Left colon (tissue), 1 donor: ENCODE data around the genes FAXDC2 and ITK.

DNA sequence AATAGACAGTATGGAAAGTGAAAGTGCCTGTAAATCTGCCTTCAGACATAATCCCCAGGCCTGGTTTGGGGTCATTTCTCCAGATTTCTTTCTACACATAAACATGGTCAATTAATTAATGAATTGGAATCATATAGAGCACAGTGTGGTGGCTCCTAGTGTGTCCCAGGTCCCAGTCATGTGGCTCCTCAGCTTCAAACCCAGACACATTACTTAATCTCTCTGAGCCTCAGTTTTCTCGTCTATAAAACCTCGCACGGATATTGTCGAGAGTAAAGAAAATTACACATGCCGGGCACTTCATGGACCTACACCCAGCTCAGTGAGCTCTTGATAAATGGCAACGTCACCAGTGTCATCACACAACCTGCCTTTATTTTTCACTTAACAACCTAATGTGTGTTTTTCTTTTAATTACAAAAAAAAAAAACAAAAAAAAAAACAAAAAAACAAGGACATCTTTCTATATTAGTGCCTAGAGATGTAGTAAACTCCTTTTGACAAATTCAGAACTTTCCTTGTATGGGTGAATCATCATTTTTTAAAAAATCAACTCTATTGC, 100.7 kb upstream of the LARP1 start:
- PRO-cap: no peak

DNA sequence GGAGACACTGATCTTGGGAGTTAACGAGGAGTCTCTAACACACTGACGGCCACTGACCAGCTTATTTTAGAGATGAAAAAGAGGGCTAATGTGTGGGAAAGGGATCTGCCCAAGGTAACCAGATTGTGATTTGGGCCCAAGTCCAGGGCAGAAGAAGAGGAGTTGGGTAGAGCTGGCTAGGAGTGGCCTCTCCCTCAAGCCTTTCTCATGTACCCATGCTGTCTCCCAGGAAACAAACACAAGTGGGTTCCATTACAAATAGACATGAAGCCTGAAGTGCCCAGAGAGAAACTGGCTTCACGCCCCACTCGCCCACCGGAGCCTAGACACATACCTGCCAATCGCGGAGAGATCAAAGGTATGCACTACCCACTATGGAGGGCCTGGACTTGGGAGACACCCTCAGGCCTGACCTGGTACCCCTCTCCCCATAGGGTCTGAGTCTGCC, 38.2 kb downstream of the LARP1 start:
- PRO-cap: no peak

GRCh38 chr5:154793814-154794396, 38.7 kb downstream of the LARP1 start:
- PRO-cap: no peak

DNA sequence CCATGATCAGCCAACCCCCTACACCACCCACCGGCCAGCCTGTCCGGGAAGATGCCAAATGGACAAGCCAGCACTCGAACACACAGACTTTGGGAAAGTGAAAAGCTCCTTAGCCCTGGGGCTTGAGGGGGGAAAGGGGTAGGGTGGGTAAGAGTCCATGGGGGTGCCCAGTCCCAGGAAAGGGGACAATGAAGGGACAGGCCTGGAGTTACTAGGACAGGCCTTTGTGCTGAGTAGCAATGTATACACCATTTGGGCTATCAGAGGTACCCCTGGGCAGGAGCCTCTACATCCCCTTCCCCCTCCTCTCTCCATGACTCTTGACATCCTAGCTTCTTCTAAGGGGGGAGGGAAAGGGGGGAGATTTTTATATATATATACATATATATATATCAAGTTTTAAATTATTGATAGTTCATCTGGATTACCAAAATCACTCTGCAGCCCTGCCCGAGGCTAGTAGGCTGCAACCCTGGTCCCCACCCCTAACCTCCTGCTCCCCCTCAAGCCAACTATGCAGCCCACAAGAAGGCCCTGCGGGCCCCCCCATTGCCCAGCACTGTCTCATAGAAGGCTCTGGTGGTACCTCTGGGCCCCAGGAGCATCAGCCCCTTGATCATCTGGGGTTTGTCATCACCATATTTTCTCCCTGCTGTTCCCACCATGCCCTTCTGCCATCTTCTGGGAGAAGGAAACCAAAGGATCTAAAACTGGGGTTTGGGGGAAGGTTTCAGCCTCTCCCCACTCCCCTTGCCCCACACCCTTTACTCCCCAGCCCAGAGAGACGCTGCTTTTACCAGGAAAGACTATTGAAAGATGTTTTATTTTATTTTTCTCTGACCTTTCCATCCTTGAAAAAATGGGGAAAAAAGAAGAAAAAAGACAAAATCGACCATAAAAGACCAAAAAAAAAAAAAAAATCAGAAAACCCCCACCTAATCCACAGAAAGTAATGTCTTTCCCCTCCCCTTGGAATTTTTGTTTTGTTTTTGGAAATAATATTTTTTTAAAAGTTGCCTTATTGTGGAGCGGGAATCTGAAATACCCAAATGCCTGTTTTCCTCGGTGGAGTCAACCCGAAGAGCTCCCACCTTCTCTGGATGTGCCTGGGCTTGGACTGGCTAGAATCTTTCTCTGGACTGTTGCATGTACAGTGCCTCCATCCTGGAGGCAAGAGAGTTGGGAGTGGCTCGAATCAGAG, 36.0 kb downstream of the FAXDC2 start:
- PRO-cap: no peak

DNA sequence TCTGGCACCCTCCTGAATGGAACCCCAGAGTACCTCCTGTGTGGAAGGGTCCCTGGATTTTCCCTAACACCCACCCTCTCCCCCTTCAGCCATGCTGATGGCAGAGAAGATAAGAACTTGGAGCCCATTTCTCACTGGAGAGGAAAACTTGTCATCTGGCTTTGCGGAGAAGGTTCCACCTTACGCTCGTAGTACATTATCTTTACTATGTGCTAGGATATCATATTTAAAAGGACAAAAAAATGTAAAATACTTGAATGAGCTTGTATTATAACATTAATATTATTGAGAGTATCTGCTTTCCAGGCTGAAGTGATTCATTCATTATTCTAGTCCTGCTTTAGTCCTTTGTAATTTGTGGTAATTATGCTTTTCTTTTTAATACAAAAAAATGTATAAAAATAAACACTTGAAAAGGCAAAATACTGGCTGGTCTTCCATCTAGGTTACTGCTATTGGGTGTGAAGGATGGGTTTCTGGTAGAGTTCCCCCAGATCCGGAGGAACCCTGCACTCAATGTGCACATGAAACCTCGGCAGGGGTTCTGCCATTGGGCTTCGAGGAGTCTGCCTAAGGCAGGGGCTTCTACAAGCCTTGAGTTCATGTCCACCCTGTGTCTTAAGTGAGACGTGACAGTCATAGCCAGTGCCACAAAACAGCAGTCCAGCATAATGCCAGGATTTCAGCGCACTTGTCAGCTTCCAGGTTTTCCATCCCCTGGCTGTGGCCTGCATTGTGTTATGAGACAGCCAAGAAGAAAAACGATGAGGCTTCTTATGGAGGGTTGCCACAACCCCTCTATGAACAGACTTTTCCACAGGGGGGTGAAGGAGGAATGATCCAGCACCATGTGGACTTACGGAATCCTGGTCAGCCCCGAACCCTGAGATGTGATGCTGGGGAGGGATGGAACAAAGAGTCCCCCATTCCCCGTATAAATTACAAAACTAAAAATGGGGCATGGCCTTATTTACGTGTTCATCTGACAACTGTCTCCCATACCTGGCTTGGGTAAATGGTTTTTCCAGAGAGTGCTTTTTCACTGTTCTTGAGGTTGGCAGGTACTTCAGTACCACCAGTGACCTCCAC, 32.9 kb downstream of the FAXDC2 start:
- PRO-cap: no peak

DNA sequence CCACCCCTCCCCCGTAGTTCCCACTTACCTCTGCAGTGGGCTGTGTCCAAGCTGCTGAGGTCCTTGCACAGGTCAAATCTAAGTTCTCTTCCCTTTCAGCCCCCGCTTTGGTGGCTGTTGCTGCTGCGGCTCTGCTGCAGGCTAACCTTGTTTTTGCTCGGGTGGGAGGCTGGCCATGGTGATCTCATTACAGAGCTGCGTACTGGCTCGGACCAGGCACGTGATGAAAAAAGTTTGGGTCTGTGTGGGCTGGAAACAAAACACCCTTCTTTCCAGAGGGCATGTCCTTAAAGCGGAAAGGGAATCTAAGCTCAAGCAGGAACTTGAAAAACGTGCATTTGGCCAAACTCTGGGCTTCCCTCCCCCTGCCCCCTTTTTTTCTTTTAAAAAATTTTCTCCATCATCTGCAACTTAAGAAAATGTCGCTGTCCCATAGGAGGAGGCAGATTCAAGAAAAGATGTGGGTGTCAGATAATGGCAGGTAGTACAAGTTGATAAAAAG, at the start of gene FAXDC2:
TSS of gene FAXDC2 (minus strand) at position 149 of the 502 bp plus-strand sequence.
- PRO-cap: unidirectional peak, minus-strand start at position 133 of the sequence; unidirectional peak, minus-strand start at position 155 of the sequence

DNA sequence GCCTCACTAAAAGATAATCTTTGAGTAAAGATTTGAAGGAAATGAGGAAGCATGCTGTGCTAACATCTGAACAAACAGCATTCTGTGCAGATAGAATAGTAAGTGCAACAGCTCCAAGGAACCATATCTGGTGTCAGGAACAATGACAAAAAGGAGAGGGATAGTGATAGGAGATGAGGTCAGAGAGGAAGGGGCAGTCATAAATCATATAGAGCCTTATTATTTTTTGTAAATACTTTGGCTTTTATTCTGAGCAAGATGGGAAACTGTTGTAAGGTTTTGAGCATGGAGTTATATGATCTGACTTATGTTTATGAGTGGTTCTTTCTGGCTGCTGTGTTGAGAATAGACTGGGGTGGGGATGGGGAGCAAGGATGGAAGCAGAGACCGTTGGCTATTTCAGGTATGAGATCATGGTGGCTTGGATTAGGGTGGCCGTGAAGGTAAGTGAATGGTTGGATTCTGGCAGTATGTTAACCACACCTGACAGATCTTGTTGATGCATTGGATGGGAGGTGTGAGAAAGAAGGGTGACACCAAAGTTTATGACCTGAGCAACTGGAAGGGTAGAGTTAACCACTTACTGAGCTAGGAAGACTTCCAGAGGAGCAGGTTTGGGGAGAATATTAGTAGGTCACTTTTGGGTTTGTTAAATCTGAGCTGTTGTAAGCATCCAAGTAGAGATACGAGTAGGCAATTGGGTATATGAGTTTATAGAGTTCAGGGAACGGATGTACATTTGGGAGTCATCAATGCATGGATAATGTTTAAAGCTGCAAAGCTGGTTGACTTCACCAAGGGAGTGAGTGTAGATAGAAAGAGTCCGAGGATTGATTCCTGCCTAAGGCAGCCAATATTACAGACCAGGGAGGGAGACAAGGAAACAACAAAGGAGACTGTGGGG, 4.2 kb downstream of the MRPL22 start:
- PRO-cap: no peak

GRCh38 chr5:157180504-157181391, at the start of gene ITK:
Gene ITK, plus strand, starts transcription at chr5:157180840.
- PRO-cap: unidirectional peak, plus-strand start at chr5:157180867

DNA sequence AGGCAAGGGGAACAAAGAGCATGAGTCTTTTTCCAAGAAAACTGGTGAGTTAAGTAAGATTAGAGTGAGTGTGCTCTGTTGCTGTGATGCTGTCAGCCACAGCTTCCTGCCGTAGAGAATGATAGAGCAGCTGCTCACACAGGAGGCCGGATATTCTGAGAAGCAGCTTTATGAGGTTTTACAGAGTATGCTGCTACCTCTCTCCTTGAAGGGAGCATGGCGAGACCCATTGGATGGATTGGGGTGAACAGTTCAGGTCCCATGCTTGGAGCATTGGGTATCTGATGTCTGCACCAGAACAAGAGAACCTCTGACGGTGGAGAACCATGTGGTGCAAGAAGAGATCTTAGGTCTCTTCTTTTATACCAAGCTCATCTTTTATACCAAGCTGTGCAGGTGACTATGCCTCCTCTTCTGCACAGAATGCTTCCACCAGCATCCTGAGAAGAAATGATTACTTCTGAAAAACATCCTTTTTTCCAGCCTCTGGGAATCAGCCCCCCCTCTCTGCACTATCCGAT, 12.7 kb upstream of the CYFIP2 start:
- PRO-cap: no peak

GRCh38 chr5:157283223-157283844, 17.4 kb downstream of the CYFIP2 start:
- PRO-cap: no peak

DNA sequence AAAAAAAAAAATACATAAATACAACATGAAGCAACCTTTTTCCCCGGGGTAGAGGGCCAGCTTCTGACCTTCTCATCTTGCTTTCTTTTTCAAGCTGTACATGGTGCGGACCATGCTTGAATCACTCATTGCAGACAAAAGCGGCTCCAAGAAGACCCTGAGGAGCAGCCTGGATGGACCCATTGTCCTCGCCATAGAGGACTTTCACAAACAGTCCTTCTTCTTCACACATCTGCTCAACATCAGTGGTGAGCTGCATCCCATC, 21.7 kb downstream of the FNDC9 start:
- PRO-cap: no peak

GRCh38 chr5:157344397-157345021, 968 bp downstream of the FNDC9 start:
- PRO-cap: no peak

- PRO-cap: no peak
These were observed 38.4 kb upstream of the FNDC9 start for GRCh38 chr5:157383758-157384423.

DNA sequence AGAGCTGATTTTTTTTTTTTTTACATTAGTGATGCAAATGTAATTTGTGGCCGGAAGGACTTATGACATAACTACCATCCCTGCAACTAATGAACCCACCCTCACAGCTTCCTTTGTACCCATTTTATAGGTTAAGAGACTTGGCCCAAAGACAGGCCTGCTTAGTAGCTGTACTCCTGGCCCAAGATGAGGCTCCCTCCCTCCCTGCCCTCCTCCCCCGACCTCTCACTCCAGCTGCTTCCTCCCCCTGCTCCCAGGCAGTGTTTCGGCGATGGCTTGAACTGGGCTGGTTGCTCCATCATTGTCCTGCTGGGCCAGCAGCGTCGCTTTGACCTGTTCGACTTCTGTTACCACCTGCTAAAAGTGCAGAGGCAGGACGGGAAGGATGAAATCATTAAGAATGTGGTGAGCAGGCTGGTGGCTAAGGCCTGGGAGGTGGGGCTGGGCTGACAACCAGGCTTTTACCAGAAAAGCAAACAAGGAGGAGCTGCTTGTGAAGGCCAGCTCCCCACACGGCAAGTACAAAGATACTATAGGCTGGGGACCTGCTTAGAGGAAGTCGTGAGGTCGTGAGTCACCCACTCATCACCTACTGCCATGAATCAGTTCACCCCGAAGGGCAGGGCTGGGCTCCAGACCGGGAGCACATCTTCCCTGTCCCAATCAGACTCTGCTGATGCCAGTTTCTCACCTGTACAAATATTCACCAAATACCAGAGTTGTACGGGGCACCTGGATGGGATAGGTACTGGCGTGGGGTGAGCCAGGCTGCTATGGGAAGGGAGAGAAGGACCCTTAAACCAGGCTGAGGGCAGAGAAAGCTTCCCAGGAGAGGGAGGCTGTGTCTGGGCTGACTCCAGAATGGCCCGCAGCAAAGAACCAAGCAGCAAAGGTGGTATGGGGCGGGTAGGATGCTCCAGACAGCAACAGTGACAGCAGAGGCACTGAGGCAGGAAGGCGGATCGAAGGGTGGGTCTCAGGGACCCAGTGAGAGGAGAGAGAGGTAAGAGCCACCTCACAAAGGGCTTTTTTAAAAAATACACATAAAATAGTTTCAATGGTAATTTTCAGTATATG, 45.1 kb upstream of the FNDC9 start:
- PRO-cap: no peak

DNA sequence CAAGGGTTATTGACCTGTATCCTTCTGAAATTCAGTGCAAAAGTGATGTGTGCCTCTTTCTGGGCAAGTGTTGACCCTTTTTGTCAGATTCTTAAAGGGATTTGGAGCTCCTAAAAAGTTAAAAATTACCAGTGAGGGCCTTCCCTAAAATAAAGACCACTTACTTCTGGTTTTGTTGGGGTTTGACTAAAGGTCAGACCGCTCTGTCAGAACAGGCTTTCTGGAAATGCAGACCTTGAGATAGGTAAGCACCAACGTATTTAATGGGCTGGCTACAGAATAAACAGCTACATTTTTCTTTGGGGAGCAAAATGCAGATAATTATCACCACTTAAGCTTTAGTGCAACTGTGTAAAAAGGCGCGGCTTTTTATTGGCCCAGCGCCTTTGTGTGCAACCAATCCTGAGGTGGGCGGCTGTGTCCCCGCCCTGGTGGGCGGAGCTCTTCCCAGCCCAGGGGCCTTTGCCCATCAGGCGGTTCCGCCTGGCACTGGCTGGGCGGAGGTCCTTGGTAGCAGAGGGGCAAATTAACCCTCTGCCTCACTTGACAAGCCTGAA, 13.0 kb upstream of the NIPAL4 start:
- PRO-cap: unidirectional peak, plus-strand start at position 489 of the sequence

- PRO-cap: no peak
These were observed 19.7 kb downstream of the NIPAL4 start for GRCh38 chr5:157479624-157480164.

DNA sequence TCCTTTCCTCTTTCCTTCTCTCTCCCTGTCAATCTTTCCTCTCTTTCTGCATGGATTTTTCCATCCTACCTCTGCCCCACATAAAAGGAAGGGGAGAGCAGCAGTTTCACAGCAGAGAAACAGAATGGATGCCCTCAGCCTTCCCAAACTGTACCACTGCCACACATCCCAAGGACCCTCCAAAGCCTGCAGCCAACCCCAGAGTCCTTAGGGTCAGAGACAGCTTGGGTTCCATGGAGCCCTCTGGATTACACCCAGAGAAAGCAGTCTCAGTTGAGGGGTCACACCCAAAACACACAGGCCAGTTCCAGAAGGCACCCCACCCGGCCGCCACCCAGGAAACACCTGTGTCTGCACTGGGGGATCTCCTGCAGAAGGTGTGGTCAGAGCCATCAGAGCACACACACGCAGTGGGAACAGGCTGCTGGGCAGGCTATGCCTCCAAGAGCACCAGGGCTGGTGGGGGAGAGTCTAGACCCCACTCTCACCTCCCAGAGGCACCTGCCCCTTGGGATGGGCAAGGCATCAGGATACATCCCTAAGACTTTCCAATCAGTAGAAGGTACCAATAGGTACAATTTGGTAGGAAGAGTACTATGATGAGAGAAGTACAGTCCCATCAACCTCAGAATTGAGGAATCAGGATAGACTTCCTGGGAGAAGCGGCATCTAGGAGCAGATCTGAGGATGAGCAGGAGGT, 27.3 kb downstream of the NIPAL4 start:
- PRO-cap: no peak

DNA sequence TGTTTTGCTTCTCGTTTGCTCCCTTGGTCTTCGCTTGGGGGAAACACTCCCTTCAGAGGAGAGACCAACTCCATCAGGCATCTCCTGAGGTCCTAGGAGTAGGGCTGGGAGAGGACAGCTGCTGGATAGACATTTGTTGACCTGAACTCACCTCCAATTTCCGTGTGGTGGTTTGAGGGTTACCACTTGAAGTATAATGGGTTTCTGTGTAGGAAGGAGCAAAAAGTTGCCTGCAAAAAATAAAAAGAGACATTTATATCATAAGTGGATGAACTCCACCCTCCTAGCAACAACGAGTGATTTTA, 37.9 kb downstream of the ADAM19 start:
- PRO-cap: no peak

DNA sequence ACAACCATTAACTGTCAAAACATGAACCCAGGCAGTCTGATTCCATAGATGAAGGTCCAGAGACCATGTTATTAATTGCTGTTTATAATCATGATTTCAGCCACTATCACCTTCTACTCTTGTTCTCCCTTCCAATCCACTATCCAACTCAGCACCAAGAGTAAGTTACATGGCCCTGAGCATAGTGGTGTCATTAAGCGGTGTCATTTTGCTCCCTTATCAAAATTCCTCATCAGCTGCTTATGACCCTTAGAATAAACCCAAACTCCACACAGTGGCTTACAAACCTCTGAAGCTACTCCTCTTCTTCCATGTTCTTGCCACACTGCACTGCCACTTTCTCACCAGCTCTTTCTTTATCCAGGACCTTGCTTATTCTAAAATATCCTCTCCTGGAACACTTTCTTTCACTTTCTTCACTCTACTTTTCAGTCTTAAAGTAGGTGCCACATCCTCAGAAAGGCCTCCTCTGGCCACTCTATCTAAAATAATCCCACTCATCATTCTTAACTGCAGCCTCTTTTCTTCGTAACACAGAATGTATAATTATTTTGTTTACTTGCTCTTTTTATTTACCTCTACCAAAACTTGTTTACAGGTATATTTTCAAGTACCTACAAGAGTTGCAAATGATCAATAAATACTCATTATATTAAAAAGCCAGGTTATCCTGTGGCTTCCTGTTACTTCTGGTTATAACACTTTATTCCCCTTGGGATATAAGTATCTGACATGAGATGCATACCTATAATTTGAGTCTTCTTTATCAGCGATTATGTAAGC, 22.4 kb downstream of the CLINT1 start:
- PRO-cap: no peak

DNA sequence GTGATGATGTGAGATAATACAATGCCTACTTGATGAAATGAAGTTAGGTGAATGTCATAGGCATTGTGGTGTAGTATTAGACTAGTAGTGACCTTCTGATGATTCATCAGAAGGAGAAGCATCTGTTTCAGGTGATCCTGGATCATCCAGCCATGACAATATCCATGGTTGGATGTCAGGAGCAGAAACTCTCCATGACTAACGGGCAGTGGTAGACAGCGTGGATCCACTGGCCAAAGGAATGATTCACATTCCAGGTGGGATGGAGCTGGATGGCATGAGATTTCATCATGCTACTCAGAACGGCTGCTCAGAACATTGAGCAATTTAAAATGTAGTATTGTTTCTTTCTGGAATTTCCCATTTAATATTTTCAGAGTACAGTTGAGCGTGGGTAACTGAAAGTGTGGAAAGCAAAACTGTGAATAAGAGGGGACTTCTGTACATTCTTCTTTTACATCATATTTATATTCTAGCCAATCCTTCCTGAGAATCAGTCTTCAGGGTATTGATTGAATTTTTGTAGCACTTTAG, 11.9 kb upstream of the CLINT1 start:
- PRO-cap: no peak